H9 (cell line): ENCODE results near the gene SLC25A27.

- PRO-cap, result no peak
Observed at GRCh38 chr6:44177078-44177582, 18.5 kb downstream of the CAPN11 start.

DNA sequence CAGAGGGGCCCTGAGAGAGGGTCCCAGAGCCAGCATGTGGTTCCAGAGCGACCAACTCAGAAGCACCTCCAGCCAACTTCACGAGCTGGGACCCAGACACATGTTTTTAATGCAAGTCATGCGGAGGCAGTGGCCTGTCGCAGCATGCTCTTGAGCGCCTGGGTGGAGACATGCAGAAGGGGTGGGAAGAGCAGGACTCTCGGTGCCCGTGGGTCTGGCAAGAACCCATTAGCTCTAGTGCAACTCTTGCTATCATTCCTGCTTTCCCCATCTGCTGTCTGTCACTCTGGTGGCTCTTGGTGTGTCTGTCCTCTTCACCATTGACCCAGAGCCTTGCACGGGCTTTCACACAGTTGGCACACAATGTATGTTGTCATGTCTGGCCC lies 14.8 kb upstream of the MYMX start:
- PRO-cap, result no peak

DNA sequence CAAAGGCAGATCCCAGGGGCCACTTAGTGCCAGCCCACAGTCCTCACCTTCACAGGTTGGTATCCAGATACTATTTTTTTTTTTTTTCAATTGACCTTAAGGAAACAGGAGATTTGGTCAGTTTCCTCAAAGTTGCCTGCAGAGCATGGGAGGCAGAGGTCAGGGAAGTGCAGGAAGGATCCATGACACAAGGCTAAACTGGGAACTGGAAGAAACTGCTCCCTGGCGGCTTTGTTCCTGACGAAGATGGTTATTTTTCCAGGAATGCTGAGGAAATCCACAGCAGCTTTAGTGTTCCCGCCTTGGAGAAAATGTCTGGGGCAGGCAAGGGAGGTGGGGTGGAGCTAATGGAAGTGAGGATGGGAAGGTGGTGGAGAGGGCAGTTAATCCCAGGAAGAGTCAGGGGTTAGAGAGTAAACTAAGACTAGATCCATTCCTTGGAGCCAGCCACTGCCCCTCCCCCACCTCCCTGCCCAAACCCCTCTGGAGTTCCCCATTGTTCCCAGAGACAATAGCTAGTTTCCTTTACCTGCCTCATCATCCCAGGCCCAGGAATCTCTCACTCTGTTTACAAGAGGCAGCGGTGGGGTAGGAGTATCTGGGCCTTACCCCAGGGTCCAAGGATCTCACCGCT lies 14.3 kb upstream of the MYMX start:
- PRO-cap, result bidirectional peak, plus-strand start at position 567 of the sequence, minus-strand start at position 401 of the sequence

GRCh38 chr6:44217926-44218921 lies 1.5 kb downstream of the MYMX start:
- PRO-cap, result bidirectional peak, plus-strand start at chr6:44218773, minus-strand start at chr6:44218638

- PRO-cap, result bidirectional peak, plus-strand start at chr6:44234915, minus-strand start at chr6:44234794
Observed at GRCh38 chr6:44234672-44235206, 11.3 kb downstream of the SLC29A1 start.

DNA sequence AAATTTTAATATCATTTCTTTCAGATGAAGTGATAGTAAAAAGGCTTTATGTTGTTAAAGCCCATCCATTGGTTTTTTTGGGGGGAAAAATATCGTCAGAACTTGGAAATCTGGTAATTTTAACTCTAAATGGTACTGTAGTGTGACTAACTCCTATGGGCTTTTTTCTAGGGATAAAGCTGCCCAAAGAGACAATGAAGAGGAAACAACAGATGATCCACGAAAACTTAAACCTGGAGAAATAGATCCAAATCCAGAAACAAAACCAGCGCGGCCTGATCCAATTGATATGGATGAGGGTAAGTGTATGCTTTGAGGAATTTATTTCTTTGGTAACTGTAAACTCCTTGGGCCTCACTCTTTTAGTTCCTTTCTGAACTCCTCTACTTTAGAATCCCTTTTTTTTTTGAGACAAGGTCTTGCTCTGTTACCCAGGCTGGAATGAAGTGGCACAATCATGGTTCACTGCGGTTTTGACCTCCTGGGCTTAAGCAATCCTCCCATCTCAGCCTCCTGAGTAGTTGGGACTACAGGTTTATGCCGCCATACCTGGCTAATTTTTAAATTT lies 5.9 kb downstream of the CDC5L start:
- PRO-cap, result no peak

DNA sequence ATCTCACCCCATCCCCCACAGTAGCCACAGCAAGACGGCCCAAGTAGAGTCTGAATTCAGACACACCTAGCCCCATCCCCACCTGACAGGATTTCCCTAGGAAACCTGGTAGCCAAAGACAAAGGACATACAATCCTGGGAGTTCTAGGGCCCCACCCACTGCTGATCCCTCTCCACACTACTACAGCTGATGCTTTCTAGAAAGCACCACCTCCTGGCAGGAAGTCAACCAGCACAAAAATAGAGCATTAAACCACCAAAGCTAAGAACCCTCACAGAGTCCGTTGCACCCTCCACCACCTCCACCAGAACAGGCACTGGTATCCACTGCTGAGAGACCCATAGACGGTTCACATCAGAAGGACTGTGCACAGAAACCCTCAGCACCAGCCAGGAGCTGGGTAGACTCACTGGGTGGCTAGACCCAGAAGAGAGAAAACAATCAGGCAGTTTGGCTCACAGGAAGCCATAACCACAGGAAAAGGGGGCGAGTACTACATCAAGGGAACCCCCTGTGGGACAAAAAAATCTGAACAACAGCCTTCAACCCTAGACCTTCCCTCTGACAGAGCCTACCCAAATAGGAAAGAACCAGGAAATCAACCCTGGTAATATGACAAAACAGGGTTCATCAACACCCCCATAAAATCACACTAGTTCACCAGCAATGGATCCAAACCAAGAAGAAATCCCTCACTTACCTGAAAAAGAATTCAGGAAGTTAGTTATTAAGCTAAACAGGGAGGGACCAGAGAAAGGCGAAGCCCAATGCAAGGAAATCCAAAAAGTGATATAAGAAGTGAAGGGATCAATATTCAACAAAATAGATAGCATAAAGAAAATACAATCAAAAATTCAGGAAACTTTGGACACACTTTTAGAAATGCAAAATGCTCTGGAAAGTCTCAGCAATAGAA lies 17.6 kb upstream of the RUNX2 start:
- PRO-cap, result no peak

- PRO-cap, result no peak
Observed at GRCh38 chr6:45423693-45423976, 45.9 kb upstream of the SUPT3H start.

DNA sequence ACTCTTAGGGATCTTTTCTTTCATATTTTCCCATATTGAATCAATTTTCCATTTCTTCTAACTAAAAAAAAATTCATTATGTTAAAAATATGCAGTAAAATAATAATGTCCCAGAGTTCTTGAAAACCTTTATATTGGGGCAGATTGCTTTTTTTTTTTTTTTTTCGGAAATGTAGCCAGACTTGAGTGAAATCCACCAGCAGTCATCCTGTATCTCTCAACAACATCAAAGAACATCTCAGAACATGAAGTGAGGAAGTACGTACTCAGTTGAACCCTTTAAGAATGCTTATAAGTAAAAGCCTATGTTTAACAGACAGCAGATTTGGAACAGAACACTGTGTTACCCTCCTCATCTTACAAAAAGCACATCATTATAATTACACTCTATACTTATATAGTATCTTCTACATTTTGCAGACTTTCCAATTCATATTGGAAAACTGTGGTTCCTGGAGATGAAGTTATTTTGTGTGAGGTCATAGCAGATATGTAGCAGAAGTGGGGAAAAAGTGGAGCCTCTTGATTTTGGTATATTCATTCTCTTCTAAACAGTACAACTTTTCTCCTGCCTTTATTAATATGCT lies 51.0 kb upstream of the SUPT3H start:
- PRO-cap, result no peak

DNA sequence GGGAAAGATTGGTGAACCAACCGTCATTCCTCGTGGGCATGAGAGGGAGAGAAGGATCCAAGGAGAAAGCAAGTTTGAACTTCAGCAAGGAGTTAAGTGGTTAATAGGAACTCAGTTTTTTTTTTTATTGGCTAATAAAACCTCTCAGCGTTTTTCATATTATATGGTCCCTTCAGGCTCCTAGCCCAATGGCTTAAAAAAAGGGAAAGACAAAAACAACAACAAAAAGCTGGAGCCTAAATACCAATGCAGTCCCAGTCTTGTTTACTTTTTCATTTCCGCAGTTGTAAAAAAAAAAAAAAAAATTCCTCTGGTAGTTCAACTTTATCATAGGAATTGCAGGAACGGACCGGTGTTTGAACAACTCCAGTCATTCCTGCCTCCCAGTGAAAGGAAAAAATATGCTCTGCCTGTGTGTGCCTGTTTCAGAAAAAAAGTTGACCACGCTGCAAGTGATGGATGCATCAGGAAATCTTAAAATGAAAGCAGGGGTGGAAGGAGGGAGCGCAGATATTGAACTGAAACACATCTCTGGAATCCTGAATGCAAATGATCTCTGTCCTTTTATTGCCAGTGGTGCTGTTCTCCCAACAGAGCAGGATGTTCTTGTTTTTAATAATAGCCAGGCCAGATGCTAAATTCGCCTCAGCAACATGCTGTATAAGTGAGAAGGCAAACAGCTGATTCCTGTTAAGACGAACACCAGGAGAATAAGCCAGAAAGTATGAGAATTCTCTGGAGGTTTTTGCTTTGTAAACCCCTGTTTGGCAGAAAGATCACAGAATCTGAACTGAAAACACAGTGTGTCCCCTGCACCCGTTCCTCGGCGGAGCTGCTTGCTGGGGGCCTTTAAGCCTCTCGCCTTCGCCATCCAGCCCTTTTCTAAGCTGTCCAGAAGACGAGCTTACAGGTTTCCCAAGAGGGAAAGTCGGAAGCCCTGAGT lies 178.3 kb upstream of the SUPT3H start:
- PRO-cap, result no peak

GRCh38 chr6:45968947-45969646 lies 46.6 kb downstream of the CLIC5 start:
- PRO-cap, result no peak

DNA sequence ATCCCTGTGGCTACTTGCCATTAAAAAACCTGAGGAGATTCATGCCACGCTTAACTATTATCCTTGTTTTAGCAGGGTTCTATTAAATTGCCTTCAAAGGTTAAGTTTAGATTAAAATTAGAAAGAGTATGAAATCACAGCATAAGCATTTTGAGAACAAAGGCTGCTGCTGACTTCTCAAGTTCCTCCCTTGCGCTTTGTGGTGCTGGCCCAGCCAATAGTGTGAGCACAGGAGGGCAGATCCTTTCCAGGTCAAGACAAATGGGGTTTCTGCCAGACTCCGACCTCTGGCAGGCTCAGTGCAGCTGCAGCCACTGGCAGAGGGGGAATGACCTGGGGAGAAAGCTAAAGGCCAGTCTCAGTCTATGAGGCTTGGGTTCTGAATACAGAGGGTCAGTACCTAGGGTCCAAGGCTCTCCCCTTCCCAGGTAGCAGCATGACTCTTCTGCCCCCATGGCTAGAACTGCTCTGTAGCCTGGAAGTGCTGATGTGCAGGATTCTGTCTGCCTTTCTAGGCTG lies 27.0 kb downstream of the CLIC5 start:
- PRO-cap, result unidirectional peak, plus-strand start at position 299 of the sequence

DNA sequence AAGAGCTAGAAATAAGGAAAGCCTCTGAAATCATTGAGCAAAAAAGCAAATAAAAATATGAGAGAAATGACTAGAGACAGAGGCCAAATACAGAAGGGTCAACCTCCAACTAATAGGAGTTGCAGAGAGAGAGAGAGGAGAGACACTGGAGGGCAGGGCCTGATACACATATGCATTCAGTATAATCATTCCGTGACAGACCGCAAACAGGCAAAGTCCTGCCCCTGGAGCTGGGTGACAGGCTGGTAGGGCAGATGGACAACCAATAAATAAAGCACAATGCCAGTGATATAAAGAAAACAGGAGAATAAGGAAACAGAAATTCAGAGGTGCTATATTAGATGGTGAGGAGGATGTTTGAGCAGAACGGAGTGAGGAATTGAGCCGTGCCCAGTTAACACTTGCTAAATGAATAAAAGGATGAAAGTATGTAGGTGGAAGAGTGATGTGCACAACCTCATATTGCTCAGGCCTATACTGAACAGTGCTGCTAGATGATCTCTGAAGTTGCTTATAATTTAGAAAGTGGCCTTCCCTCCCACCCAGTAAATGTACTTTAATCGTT lies 37.5 kb upstream of the CLIC5 start:
- PRO-cap, result no peak

- PRO-cap, result no peak
Observed at GRCh38 chr6:46054405-46054905, 38.8 kb upstream of the CLIC5 start.

DNA sequence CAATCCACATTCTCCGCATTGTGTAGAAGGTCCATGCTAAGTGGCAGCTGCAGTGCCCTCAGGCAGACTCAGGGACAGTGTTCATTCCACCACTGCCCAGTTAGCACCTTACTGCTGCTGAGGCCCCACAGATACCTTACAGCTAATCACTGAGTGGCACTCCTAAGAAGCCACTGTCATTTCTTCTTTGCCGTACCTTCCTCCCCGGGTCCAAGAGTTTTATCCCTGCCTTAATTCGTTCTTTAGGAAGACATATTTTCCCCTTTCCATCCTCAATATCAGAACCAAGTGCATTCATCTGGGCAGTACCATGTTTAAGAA lies 156.7 kb downstream of the RCAN2 start:
- PRO-cap, result no peak

GRCh38 chr6:46490308-46490750 lies 920 bp downstream of the RCAN2 start:
- PRO-cap, result no peak

GRCh38 chr6:46652465-46653547 lies at the start of gene SLC25A27:
SLC25A27 (plus strand) TSS chr6:46652975.
- PRO-cap, result bidirectional peak, plus-strand start at chr6:46653010, minus-strand start at chr6:46652791; unidirectional peak, minus-strand start at chr6:46653194

- PRO-cap, result no peak
Observed at GRCh38 chr6:46677331-46677981, 10.2 kb upstream of the TDRD6 start.

- PRO-cap, result no peak
Observed at GRCh38 chr6:46873047-46873762, 48.5 kb downstream of the ADGRF5 start.

DNA sequence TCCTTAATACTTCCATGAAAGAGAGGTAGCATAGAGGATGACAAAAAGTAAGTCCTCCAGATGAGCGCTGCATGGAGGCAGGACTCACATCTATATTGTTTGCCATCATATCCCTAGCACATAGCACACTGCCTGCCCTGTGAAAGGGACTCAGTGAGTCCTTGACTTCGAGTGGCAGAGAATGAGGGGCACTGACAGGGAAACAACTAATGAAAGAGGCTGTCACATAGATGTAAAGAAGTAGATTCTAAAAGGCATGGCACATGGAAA lies 30.5 kb upstream of the ADGRF5 start:
- PRO-cap, result no peak